ENCODE results near the genes TMEM126B, TMEM135 and RAB38.

DNA sequence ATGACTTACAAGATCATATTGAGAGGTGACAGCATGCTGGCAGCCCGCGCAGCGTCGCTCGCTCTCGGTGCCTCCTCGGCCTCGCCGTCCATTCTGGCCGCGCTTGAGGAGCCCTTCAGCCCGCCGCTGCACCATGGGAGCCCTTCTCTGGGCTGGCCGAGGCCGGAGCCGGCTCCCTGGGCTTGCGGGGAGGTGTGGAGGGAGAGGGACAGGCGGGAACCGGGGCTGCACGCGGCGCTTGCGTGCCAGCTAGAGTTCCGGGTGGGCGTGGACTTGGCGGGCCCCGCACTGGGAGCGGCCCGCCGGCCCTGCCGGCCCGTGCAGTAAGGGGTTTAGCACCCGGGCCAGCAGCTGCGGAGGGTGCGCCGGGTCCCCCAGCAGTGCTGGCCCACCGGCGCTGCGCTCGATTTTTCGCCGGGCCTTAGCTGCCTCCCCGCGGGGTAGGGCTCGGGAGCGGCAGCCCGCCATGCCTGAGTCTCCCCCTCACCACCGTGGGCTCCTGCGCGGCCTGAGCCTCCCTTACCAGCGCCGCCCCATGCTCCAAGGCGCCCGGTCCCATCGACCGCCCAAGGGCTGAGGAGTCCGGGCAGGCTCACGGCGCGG, 69.0 kb downstream of the DDIAS start:
- RRBS: 96% methylated on average over 4 of the region's 60 CpGs

DNA sequence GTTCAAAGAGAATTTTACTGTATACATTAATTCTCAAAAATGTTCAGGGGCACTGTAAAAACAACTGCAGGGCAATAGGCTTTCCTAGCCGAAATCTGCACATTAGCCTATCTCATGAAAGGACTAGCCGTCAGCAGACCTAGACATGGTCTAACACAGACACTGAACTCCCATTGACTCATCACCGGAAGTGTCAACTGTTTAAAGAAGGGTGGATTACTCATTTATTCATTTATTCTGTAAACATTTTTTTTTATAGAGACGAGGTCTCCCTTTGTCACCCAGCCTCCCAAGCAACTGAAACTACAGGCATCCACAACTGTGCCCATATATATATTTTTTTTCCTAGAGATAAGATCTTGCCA, 26.7 kb downstream of the RAB30 start:
- RRBS: no CpG with 5 or more reads among the region's 4 CpGs

- RRBS: no CpG with 5 or more reads among the region's 1 CpG
Observed at GRCh38 chr11:83116220-83116550, 40.7 kb upstream of the PCF11 start.

- RRBS: no CpG with 5 or more reads among the region's 2 CpGs
Observed at GRCh38 chr11:83176831-83177417, 16.6 kb upstream of the ANKRD42 start.

GRCh38 chr11:84658276-84658650, 968.9 kb downstream of the DLG2 start:
- RRBS: no CpG with 5 or more reads among the region's 3 CpGs

- RRBS: 3% methylated on average over 9 of the region's 53 CpGs
Observed at GRCh38 chr11:85627617-85628706, at the start of gene TMEM126B. TMEM126B (plus strand) TSS chr11:85628593.

GRCh38 chr11:85680793-85681399, 5.1 kb downstream of the CCDC89 start:
- RRBS: no CpG with 5 or more reads among the region's 1 CpG

GRCh38 chr11:85810454-85810785, 521 bp downstream of the SYTL2 start:
- RRBS: no CpG with 5 or more reads among the region's 11 CpGs

DNA sequence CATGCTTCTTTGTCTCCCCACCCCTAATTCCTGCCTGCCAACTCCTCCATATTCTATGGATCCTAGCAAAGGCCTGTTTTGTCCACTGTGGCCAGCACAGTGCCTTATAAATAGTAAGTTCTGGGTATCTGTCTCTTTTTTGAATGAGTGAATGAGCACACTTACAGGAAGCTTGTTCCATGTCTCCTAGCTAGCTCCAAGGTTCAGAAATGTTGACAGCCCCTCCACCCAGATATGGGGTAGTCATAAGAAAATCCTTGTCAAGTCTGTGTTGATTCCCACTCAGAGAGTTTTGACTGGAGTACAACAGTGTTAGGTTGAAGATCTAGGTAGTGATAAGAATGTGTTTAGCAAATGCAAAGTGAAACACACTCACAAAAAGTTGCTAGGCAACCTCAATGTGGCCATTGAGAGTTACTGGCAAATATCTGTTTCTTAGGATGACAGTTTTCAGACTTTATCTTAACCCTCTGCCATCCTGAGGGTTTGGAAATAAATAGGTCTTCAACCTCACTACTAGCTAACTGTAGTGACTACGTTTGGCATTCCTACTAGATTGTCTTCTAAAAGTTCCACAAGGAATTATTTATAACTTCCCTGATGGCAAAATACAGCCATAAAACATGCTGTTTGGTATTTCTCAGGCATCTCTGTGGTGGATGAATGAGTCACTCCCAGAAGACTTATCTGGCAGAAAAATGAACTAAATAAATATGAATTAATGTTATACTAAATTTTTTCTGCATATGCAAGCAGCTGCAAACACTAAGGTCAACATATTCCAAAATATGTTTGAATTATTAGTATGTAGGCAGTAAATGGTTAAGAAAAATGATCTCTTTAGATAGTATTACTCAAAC, 16.8 kb upstream of the SYTL2 start:
- RRBS: no CpG with 5 or more reads among the region's 1 CpG

GRCh38 chr11:86054211-86054885, 14.5 kb downstream of the PICALM start:
- RRBS: no CpG with 5 or more reads among the region's 3 CpGs

GRCh38 chr11:86062532-86063425, 6.1 kb downstream of the PICALM start:
- RRBS: no CpG with 5 or more reads among the region's 5 CpGs

DNA sequence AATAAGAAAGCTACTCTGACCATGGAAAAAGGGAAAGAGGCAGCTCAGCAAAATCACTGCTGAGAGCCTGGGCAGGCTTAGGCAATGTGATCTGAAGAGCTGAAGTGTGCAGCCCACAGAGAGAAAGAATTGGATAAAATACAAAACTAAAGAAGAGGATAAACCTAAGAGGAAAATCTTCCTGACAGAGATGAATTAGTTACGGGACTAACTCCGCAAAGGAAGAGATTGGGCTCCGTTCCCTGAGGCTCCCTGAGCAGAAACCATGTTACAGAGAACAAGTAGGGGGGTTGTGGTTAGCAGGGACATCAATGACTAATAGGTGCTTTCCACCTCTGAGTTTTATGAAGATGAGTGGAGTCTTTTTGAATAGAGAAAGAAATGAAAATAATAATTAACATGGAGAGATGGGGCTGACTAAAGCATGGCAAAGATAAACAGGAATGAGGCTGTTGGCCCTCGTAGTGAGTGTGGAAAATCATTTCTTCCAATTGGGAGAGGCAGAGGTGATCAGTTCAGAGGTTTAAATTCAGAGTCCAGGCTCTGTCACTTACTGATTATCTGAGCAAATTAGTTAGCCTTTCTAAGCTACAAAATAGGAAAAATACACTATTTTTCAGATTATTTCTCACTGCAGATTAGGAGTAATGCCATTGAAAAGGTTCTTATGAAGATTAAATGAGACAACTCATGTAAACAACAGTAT, 47.5 kb upstream of the PICALM start:
- RRBS: no CpG with 5 or more reads among the region's 4 CpGs

- RRBS: no CpG with 5 or more reads among the region's 3 CpGs
Observed at GRCh38 chr11:86464001-86464414, 89.3 kb downstream of the CCDC81 start.

DNA sequence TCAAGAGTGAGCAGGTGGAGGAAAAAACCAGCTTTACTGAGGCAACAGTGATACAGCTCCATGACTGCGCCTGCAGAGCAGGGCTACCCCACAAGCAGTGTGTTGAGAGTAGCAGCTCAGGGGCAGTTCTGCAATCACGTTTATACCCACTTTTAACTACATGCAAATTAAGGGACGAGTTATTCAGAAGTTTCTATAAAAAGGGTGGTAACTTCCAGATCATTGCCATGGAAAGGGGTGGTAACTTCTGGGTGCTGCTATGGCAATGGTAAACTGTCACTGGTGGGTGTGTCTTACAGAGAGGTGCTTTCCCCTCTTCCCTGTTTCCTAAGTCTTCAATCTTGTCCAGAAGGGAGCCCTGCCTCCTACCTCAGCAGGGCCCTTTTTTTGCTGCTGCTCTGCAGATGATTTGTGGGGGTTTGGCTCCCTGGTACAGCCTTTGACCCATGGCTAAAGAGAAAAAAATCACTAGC, 98.0 kb upstream of the PRSS23 start:
- RRBS: no CpG with 5 or more reads among the region's 3 CpGs

- RRBS: no CpG with 5 or more reads among the region's 8 CpGs
Observed at GRCh38 chr11:86808540-86809299, 8.4 kb downstream of the PRSS23 start.

GRCh38 chr11:87037012-87038213, at the start of gene TMEM135:
TMEM135 (plus strand) TSS chr11:87037934.
- RRBS: 9% methylated on average over 3 of the region's 73 CpGs

DNA sequence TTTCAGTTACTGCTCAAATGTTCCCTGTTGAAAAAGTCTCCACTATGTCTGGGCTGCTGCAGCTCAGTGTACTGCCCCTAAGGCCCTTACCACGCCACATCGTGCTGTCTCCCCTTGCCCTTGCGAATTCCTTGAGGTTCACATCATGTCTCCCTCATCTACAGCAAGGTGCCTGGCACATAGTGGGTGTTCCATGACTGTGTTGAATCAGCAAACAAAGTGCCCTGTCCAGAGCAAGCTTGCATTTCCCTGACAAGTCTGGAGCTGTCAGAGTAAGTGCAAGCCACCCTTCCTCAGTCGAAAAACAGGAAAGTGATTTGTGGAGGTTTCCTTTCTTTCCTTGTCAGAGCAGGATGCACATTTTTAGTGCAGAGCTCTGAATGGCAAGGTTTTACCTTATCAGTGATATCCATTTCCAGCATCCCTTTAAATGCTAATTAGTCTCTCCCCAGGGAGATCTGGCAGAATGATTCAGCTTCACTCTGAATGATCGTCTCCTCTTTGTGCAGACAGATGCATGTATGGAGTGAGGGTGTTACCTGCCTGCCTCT, 331.2 kb downstream of the TMEM135 start:
- RRBS: no CpG with 5 or more reads among the region's 5 CpGs

DNA sequence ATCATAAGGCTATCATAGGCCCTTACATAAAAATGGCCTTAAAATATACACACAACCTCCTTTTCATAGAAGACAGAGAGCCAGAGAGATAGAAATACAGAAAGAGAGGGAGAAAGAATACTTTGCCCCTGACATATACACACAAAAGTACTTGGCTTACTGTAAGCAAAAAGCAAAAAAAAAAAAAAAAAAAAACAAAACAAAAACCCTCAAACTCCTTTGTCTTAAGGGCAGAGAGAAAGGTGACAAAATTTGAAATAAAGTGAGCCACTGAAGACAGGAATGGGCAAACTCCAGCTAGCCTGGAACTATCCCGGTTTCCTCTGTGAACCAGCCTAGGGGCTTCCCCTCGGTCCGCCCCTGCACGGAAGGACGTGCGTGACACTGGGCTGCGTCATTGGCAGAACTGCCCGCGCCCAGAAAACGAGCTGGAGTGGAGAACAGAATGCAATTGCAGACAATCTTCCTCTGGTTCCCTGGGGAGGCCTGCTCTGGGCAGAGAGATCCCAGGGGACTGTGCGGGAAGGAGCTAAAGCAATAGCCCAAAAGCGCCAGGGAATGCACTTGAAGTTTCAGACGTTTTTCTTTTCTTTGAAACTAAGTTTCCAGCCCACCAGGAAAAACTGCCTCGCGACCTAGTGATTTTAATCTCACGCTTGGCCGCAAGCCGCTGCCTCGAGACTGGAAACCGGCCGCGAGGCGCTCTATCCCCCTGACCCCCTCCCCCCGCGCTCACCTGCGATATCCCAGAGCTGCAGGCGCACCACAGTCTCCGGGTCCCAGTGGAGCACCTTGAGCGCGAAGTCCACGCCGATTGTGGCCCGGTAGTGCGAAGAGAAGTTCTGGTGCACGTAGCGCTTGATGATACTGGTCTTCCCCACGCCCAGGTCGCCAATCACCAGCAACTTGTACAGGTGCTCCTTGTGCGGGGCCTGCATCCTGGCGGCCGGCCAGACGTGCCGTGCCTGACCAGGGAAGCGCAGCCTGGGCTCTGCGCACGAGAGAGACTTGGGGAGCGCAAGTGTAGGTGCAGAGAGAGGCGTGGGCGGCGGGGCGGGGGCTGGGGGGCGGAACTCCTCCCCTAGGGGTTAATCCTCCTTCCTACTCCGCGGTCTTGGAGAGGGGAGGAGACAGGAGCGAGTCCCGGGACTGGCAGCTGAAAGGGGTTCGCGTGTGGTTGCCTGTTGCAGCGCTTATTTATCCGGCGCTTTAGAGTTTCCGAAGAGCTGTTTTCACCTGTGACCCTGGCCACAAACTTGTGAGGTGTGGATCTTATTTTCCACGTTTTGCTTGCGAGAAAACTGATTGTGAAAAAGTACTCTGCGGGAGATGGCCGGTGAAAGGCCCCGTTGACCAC, at the start of gene RAB38:
TSS of gene RAB38 (minus strand) at position 997 of the 1,357 bp plus-strand sequence.
- RRBS: 33% methylated on average over 17 of the region's 67 CpGs

Data from UCH-1 (cell line).